MCF 10A (cell line): ENCODE measurements around a stretch of chr17.

DNA sequence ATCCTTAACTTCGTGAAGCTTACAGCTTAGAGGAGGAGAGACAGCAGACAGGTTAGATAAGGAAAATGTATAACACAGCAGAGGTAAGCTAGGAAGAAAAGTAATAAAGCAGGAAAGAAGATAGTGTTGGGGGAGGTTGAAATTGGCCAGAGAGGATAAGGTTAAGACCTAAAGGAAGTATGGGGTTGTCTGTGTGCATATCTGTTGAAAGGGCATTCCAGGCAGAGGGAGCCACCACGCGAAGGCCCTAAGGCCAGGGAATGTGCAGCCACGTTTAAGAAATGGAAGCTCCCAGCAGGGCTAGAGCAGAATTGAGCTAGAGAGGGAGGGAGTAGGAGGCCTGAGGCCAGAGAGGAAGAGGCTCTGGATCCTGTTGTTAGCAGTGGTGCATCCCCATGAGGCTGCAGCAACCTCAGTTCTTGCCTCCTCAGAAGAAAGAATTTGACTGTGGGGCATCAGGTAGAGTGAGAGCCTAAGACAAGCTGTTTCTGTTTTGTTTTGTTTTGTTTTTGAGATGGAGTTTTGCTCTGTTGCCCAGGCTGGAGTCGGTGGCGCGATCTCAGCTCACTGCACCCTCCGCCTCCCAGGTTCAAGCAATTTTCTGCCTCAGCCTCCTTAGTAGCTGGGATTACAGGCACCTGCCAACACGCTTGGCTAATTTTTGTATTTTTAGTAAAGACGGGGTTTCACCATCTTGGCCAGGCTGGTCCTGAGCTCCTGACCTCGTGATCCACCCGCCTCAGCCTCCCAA, 58.9 kb upstream of the CACNG5 start:
- PRO-cap: no peak
- RRBS: no CpG with 5 or more reads among the region's 12 CpGs

- PRO-cap: no peak
- RRBS: no CpG with 5 or more reads among the region's 5 CpGs
Observed at GRCh38 chr17:67056505-67056852, 12.1 kb downstream of the CACNG1 start.

- PRO-cap: no peak
- RRBS: under 1% methylated on average over 19 of the region's 44 CpGs
Observed at GRCh38 chr17:67244126-67245036, 615 bp downstream of the HELZ start.

DNA sequence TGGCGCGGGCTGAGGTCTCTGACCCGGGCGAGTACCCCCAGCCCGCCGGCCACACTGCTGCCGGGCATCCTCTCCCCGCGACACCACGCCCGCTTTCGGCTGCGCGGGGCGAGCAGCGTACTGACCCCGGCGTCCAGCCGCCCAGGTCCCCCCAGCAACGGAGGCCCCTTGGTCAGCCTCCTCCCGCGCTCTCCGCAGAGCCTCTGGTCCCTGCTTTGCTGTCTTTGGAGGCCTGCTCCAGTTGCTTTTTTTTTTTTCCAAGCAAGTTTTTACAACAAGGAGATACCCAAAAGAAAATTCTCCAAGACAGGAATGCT, 1.1 kb upstream of the HELZ start:
- PRO-cap: no peak
- RRBS: under 1% methylated on average over 14 of the region's 23 CpGs

- PRO-cap: unidirectional peak, plus-strand start at chr17:67260493; bidirectional peak, plus-strand start at chr17:67260550, minus-strand start at chr17:67260546
- RRBS: no CpG with 5 or more reads among the region's 14 CpGs
Observed at GRCh38 chr17:67260106-67260994, 15.4 kb upstream of the HELZ start.

GRCh38 chr17:67289444-67290116, 44.6 kb upstream of the HELZ start:
- PRO-cap: no peak
- RRBS: no CpG with 5 or more reads among the region's 16 CpGs

GRCh38 chr17:67359327-67360285, 6.8 kb downstream of the PSMD12 start:
- PRO-cap: no peak
- RRBS: no CpG with 5 or more reads among the region's 9 CpGs

DNA sequence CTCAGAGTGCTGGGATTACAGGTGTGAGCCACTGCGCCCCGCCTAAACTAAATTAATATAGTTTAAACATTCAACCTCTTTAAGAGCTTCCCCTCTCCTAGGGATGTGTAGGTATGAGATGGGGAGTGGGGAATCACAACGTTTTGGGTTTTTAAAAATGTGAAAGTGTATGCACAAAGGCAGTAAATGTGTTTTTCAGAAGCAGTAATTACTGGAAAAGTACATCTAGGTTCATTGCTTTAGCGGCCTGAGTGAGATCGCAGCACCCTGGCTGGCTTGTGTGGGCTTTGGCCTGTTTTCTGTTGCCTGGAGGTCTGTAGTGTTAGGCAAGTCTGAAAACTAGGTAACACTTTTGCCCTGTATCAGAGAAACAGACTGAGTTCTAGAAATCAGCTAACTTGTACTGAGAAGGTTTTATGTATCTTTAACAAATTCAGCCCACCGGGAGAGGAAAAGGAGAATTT, 9.4 kb downstream of the PITPNC1 start:
- PRO-cap: no peak
- RRBS: no CpG with 5 or more reads among the region's 6 CpGs

- PRO-cap: no peak
- RRBS: no CpG with 5 or more reads among the region's 28 CpGs
Observed at GRCh38 chr17:67474901-67476000, 98.2 kb downstream of the PITPNC1 start.

GRCh38 chr17:67575175-67575835, 142.4 kb upstream of the NOL11 start:
- PRO-cap: no peak
- RRBS: no CpG with 5 or more reads among the region's 17 CpGs

DNA sequence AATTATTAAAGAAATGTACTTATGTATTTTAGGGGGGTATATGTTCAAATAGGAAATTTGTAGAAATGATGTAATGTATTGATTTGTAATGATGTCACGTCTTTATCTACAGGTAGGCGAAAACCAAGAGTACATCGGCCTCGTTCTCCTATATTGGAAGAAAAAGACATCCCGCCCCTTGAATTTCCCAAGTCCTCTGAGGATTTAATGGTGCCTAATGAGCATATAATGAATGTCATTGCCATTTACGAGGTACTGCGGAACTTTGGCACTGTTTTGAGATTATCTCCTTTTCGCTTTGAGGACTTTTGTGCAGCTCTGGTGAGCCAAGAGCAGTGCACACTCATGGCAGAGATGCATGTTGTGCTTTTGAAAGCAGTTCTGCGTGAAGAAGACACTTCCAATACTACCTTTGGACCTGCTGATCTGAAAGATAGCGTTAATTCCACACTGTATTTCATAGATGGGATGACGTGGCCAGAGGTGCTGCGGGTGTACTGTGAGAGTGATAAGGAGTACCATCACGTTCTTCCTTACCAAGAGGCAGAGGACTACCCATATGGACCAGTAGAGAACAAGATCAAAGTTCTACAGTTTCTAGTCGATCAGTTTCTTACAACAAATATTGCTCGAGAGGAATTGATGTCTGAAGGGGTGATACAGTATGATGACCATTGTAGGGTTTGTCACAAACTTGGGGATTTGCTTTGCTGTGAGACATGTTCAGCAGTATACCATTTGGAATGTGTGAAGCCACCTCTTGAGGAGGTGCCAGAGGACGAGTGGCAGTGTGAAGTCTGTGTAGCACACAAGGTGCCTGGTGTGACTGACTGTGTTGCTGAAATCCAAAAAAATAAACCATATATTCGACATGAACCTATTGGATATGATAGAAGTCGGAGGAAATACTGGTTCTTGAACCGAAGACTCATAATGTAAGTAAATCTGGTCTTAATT, 28.8 kb downstream of the BPTF start:
- PRO-cap: no peak
- RRBS: no CpG with 5 or more reads among the region's 19 CpGs

DNA sequence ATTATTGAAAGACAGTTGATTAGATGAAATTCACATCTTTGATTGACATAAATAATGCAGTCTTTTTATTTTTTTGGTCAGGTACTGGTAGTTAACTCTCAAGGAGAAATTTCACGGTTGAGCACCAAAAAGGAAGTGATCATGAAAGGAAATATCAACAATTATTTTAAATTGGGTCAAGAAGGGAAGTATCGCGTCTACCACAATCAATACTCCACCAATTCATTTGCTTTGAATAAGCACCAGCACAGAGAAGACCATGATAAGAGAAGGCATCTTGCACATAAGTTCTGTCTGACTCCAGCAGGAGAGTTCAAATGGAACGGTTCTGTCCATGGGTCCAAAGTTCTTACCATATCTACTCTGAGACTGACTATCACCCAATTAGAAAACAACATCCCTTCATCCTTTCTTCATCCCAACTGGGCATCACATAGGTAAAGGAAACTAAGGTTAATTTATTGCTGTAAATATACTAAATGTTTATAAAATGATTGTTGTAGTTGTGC, 68.0 kb downstream of the BPTF start:
- PRO-cap: no peak
- RRBS: no CpG with 5 or more reads among the region's 4 CpGs

GRCh38 chr17:67918530-67918860, 77.8 kb downstream of the C17orf58 start:
- PRO-cap: no peak
- RRBS: no CpG with 5 or more reads among the region's 3 CpGs

- PRO-cap: bidirectional peak, plus-strand start at chr17:68102517, minus-strand start at chr17:68102526
- RRBS: under 1% methylated on average over 4 of the region's 25 CpGs
Observed at GRCh38 chr17:68102304-68102922, 66.9 kb downstream of the KPNA2 start.

DNA sequence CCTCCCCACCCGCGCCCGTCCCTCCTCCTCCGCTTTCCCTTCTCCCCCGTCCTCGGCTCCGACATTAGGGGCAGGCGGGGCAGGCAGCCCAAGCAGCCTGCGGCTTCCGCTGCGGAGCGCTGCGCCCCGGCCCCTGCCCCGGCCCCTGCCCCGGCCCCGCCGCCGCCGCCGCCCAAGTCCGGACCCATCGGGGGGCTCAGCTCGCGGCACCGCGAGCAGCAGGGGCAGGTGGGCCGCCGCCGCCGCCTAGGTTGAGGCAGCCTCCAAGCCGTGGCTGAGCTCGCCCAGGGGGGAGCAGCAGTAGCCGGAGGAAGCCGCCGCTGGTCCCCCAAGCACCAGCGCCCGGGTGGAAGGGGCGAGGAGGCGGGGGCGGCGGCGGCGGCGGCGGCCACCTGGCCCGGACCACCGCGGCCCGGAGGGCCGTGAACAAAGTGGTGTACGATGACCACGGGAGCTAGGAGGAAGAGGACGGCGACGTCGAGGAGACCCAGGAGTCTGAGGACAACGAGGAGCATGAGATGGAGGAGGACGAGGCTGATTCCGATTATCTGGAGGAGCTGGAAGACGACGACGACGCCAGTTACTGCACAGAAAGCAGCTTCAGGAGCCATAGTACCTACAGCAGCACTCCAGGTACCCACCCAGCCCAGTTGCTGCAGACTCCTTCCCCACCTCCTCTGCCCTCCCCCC, 42.1 kb upstream of the AMZ2 start:
- PRO-cap: bidirectional peak, plus-strand start at position 405 of the sequence, minus-strand start at position 127 of the sequence
- RRBS: under 1% methylated on average over 14 of the region's 64 CpGs

DNA sequence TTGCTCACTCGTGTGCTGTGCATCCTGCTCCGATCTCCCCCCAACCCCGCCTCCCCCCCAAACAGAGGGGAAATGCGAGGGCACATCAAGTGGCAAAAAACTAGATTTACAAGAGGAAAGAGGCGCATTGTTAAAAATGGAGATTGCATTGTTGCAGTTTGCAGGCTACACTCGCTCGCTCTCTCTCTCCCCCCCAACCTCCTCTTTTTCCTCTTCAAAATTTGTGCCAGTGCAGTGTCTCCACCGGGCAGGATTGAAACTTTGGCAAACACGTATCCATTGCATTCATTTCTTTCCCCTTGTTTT, 41.6 kb upstream of the AMZ2 start:
- PRO-cap: no peak
- RRBS: no CpG with 5 or more reads among the region's 9 CpGs

GRCh38 chr17:68319019-68319818, 27.9 kb downstream of the ARSG start:
- PRO-cap: no peak
- RRBS: no CpG with 5 or more reads among the region's 8 CpGs

GRCh38 chr17:68383486-68384319, 73.6 kb downstream of the WIPI1 start:
- PRO-cap: no peak
- RRBS: no CpG with 5 or more reads among the region's 16 CpGs

GRCh38 chr17:68396864-68397236, 60.4 kb downstream of the WIPI1 start:
- PRO-cap: no peak
- RRBS: no CpG with 5 or more reads among the region's 9 CpGs

DNA sequence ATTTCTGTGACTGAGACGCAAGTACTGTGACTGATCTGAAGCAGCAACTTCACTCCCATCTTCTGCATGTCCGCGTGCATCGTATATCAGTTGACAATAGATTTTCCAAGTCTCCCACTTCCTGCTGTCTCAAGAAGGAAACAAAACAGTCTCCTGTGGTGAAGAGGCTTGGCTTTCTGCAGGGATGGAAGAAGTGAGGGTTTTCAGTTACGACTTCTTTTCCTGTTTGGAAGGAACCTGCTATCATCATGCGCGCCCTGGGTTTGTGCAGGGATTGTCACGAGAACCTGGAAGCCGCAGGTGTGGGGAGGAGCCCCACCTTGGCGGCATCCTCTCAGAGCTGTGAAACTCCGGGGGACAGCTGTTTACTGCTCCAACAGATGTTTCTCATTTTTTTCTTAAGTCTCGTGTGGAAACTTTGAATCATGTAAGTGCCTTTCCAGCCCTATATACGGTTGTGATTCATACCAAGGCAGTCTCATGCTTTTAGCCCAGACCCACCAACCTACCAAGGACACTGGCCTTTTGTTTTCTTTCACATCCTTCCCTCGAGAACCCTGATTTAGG, 57.5 kb downstream of the WIPI1 start:
- PRO-cap: no peak
- RRBS: no CpG with 5 or more reads among the region's 14 CpGs